Subcutaneous preadipocyte (primary cell): ENCODE measurements around the gene RSPO3.

DNA sequence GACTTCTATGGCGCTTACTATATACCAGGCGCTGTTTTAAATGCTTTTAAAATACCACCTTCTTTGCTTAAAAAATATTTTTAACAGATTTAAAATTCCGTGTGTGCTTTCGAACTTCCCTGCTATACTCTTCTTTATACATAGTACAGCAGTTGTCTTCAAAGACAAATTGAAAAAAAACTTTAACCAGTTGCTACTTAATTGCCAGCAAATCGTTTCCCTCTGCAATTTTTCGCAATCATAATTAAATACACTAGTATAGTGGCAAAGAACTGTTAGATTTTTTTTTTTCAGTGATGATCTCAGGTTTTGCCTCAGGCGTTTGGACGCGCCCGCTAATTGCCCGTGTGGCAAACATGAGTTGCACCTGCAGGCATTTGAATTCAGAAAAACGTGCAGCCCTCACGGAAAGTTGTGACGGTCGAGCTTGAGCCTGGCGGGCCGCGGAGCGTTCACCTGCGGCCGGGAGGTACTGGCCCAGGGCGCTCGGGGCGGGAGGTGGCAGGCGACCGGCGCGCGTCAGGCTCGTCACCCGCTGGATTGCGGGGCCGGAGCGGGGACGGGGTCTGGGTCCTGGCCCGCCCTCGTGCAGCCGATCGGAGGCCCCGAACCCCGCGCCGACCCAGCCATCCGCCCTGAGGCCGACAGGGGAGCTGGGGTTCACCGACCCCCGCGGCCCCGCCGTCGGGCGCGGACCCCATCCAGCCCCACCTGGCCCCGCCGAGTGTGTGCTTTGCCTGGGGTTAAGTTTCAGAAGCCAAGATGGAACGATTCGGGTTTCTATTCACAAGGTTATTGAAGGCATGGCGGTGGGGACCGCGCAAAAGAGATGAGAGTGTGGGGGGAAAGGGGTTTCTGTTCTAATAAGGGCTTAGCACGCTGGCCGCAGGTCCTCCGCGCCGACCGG, 1.9 kb upstream of the HEY2 start:
- CAGE, long polyA plus RNA, result no peak

DNA sequence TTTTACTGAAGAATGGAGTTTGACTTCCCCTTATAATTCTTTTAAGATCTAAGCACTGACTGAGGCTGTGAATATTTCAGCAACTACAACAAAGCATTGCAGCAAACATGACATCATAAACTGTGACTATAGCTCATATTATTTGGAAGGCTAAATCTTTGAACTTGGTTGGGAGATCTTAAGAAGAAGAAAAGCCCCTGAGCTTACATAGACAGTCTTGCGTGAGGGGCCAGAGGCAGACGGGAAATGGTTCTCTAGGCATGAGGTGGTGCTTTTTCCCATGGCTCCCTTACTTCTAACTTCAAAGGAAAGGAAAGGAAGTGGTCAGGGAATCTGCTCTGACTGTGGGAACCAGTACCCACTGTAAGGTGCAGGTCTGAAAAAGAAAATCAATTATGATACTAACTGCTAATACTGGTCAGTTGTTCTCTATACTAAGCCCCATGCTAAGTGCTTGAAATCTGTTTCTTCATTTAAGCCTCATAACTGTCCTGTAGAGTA, 14.8 kb downstream of the HEY2 start:
- CAGE, long polyA plus RNA, result no peak

- CAGE, long polyA plus RNA, result no peak
Measured at GRCh38 chr6:125780593-125781568, 9.9 kb upstream of the NCOA7 start.

DNA sequence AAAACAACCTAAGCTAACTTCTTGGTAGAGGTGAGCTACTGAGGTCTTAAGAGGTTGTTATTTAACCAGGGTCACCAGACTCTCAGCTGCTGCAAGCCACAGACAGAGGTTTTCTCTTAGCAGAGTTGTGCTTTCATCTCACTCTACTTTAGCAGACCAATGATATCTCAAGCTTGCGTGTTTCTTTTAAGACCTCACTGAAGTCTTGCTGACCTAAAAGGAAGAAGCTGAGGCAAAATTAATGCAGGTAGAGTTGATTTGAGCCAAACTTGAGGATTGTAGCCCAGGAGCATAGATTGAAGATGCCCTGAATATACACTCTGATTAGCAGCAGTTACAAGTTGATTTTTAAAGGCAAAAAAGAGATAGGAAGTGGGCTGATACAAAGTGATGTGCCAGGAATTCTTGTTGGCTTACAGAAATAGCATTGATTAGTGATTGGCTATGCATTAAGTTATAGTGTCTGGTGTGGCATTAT, 43.7 kb downstream of the NCOA7 start:
- CAGE, long polyA plus RNA, result no peak

DNA sequence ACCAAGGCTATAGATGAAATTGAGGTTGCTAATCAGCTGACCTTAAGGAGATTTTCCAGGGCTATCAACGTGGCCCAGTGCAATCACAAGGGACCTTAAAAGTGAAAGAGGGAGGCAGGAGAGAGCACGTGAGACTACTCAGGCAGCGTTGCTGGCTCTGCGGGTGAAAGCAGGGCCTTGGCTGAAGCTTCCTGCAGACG, 78.7 kb downstream of the NCOA7 start:
- CAGE, long polyA plus RNA, result no peak

- CAGE, long polyA plus RNA, result no peak
Measured at GRCh38 chr6:125915066-125915581, 41.4 kb upstream of the HINT3 start.

DNA sequence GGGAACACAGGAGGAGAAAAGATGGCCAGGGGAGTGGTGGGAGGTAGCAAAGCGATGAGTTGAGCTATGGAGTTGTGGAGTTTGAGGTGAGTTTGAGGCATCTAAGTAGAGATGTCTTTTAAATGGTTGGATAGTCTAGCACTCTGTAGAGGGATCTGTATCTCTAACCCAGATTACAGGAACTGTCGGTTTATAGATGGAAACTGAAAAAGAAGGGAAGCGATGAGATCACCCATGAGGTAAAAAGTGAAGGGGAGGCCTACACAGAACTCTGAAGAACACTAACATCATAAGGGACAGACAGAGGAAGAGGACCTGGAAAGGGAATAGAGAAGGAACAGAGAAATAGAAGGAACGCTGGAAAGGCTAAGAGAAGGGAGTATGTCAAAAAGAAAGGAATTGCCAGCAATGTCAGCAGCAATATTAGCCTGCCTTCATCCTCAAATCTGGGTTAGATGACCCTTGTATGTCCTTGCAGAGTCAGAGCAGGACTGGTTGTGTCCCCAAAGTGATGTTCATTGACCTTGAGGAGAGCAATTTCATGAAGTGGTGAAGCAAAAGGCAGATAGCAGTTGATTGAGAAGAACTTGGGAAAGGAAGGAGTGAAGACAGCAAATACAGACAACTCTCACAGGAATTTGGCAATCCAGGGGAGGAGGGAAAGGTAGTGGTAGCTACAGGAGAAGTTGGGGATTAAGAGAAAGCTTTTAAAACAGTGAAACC, 2.6 kb downstream of the HINT3 start:
- CAGE, long polyA plus RNA, result no peak

DNA sequence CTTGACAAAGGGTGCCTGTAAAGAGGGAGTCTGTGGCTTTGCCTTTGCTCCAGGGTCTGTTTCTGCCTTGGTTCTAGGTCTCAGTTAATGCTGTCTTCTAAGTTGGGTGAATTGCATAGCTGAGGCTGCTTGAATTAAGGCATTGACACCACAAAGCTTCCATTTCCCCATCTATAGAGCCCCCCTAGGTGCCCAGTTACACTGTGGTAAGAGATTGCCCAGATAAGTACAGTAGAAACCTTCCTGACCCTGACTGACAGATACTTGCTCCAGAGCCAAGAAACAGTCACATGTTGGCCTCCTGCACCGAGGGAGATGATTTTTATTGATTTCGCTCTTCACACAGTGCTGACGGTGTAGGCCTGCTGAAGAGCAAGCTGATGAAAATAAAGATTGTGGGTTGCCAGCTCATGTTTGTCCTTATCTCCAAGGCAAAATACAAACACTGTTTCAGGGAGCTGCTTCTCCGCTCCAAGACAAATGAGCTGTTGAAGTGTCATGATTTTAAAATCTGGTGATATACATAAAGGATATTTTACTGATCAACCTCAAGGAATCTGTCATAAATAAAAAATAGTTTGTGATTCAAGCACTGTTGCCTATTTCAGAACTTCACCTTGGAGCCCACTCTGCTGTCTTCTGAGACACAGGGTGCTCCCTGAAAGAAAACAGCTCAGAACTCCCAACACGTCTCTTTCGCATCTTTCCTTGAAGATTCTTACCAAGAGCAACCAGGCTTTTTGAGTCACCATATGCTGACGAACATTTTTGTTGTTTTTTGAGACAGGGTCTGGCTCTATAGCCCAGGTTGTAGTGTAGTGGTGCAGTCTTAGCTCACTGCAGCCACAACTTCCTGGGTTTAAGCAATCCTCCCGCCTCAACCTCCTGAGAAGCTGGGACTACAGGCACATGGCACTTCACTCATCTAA, 68.1 kb downstream of the TRMT11 start:
- CAGE, long polyA plus RNA, result no peak

DNA sequence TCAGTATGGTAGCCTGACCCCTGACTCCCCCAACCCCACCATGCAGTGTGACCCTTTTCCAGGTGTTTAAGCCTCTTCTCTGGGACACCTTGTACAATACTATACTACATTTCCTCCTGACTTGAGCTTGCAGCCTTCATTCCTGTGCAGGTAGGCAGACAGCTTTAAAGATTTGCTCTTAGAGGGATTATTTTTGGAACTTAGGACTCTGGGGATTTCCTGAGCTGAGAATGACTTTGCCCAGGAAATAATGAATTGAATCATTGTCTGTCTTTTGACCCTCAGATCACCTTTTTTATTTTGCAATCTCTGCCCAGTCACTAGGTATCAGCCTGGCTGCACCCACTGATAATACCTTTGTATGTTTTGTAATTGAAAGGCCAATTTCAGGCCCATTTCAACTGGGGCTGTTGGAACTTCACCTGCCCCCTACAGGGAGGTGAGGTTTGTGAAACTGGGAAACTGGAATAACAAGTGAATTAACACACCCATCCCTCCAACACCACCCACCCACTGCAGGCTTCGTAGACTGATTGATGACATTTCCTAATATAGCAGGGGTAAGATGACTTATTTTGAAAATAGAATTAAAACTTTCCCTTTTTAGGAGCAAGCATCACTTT, 157.2 kb upstream of the CENPW start:
- CAGE, long polyA plus RNA, result no peak

- CAGE, long polyA plus RNA, result no peak
Measured at GRCh38 chr6:127118544-127119541, at the start of gene RSPO3. TSS of gene RSPO3 (plus strand) at chr6:127118671.

- CAGE, long polyA plus RNA, result no peak
Measured at GRCh38 chr6:127366177-127366903, 22.9 kb upstream of the ECHDC1 start.

- CAGE, long polyA plus RNA, result no peak
Measured at GRCh38 chr6:127484152-127484682, 25.0 kb upstream of the KIAA0408 start.

DNA sequence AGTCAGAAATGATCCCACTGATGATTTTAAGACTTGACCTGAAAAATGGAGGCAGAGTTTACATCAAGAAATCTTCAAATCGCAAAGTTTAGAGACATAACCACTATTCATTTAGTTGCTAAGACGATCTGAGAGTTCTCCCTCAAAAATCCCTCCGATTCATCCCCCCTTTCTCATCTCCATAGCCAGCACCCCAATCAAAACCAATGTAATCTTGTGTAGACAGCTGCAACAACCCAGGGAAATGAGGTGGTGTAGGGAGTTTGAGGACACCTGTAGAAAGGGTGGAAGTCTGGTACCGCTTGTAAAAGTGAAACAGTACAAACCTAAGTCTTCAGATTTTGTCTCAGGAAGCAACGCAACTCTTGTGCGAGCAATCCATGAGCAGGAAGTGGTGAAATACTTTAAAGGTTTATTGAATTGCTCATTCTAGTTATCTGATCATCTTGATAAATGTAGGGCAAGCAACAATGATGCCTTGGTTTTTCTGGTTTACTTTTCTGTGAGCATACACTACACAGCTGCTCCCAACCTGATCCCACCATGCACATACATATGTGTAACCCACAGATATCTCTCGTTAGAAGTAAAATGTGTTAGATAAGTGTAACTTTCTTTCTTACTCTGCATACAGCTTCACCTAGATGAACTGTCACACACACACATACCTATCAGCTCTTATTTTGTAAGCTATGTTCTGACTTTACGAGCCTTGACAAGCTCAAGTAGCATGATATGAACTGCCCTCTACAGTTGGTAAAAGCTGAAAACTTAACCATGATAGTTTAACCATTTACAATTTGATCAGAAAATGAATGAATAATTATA, 71.1 kb upstream of the THEMIS start:
- CAGE, long polyA plus RNA, result no peak

DNA sequence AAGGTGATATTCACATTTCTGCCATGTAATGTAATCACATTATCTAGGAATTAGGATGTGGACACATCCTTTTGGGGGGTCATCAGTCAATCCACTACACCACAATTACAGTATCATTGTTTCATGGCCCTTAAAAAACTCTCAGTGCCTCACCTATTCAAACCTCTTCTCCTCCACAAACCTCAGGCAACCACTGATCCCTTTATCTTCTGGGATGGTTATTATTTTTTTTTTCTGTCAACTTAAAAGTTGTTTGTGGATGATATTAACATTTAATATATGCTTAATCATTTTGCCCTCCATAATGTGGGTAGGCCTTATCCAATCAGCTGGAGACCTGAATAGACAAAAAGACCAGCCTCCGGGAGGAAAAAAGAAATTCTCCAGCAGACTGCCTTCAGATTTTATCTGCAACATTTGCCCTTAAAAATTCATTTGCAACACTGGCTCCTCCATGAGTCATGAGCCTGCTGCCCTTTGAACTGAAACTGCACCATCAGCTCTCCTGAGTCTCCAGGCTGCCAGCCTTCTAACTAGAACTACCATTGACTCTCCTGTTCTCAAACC, 223.7 kb upstream of the THEMIS start:
- CAGE, long polyA plus RNA, result no peak

GRCh38 chr6:128302914-128303547, 217.4 kb downstream of the PTPRK start:
- CAGE, long polyA plus RNA, result no peak

DNA sequence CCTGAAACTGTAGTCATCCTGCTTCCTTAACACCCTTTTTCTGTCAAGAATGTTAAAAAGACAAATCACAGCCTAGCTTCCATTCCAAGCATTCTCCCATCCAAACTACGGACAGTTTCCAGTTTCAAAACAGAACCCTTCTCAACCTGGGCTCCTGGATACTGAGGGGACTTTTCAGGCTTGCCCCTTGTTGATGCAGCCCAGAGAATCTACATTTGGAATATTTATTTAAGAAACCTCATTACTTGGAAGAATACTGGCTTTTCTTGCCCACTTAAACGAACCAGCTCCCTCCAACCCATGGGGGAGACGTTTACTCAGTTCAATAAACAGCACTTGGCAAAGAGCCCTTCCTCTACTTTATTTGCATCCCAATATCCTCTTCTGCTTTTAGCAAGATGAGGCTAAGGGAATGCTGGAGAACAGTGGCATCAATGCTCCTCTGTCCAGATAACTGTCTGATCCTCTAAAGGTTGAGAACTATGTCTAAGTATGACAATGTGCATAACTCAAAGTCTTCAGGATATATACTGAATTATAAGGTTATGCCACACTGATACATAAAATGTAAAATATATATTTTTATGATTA, 22.2 kb downstream of the PTPRK start:
- CAGE, long polyA plus RNA, result no peak

DNA sequence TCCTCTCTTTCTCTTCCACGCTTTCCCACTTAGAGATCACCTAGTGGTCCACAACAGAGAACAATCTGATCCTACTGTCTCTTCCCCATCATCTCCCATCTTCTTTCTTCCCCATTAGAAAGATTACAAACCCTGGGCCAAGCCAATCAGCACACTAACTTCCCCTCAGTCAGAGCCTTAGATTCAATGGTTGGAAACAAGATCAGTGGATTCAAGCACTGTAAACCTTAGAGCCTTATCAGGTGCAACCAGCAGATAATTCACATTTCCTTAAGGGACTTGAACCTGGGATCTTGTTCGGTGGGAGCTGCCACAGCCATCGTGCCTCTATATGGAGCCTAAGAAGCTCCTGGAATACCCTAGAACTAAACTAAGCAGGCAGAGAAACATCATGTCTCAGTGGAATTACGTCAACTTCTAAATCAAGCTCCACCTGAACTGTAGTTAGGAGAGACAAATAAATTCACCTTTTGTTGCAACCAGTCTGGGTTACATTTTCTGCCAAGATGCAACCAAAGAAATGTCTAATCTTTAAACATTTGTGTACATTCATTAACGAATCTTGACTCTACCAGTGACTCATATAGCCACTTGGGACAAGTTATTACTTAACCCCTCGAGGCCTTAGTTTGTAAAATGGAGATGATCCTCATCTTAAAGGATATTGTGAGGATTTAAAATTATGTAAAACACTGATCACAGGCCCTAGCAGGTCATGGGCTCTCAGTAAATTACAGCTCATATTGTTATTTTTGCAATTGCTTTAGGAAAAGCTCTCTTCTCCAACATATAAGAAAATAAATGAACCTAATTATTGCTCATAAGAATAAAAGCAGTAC, 9.0 kb downstream of the PTPRK start:
- CAGE, long polyA plus RNA, result no peak

- CAGE, long polyA plus RNA, result no peak
Measured at GRCh38 chr6:128885421-128885882, 2.5 kb downstream of the LAMA2 start.

GRCh38 chr6:128996019-128996580, 113.2 kb downstream of the LAMA2 start:
- CAGE, long polyA plus RNA, result no peak

GRCh38 chr6:129594368-129595229, 115.4 kb downstream of the ARHGAP18 start:
- CAGE, long polyA plus RNA, result no peak